ENCODE results near the gene ZFYVE26.

- PRO-cap = no peak
Measured at GRCh38 chr14:64723982-64724801, 20.0 kb downstream of the PLEKHG3 start.

DNA sequence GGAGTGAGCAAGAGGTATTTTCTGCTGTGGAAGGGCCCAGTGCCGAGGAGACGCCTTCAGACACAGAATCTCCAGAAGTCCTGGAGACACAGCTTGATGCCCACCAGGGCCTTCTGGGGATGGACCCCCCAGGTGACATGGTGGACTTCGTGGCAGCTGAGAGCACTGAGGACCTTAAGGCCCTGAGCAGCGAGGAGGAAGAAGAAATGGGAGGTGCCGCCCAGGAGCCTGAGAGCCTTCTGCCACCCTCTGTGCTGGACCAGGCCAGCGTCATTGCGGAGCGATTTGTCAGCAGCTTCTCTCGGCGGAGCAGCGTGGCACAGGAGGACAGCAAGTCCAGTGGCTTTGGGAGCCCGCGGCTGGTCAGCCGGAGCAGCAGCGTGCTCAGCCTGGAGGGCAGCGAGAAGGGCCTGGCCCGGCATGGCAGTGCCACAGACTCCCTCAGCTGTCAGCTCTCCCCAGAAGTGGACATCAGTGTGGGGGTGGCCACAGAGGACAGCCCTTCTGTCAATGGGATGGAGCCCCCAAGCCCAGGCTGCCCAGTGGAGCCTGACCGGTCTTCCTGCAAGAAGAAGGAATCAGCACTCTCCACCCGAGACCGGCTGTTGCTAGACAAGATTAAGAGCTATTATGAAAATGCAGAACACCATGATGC lies 37.0 kb downstream of the PLEKHG3 start:
- PRO-cap = no peak

DNA sequence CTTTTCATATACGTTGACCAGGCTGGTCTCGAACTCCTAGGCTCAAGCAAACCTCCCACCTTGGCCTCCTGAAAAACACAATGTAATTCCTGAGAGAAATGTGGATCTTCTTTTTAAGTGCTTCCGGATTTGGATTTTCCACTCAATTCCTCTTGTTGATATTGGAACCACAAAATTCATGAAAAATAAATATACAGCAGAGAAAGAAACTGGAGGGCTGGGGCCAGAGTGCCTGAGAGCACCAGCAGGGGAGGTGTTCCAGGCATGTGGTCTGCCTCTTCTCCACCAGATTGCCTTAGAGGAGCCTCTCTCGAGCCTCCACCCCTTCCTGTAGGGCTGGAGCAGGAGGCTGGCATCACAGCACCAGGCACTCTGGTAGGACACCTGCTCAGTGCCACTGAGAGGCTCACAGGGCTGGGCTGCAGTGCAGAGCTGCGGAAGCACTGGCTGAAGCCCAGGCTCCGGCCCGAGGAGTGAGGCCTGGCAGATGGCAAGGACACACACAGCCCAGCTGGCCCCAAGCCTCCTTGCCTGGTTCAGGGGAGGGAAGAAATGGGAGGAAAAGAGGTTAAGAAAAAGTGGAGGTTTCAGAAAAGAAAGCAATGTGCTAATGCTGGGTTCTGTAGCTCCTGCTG lies 24.1 kb downstream of the SPTB start:
- PRO-cap = no peak

DNA sequence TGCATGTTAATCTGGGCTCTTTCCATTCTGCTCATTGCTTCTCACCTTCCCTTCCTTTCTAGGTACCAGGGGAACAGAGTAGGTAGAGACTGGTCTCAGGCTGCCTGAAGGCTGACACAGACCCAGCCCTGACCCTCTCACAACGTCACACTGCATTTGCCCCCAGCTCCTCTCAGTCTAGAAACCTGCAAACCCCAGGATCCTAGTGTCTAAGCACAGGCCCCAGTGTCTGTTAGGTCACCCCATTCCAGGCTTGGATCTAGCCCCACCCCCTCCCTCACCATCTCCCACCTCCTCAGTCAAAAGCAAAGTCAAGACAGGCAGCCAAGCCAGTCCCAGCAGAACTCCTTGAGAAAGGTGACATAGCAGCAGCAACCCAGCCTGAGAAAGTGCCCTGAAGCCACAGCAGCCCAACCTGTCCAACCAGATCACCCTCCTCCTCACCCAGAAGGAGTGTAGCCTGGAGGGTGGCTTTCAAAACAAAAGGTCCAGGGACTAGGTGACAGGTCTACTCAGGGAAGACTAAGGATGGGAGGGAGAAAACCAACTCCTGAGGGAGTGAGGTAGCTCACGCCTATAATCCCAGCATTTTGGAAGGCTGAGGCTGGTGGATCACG lies 5.3 kb downstream of the RAB15 start:
- PRO-cap = no peak

DNA sequence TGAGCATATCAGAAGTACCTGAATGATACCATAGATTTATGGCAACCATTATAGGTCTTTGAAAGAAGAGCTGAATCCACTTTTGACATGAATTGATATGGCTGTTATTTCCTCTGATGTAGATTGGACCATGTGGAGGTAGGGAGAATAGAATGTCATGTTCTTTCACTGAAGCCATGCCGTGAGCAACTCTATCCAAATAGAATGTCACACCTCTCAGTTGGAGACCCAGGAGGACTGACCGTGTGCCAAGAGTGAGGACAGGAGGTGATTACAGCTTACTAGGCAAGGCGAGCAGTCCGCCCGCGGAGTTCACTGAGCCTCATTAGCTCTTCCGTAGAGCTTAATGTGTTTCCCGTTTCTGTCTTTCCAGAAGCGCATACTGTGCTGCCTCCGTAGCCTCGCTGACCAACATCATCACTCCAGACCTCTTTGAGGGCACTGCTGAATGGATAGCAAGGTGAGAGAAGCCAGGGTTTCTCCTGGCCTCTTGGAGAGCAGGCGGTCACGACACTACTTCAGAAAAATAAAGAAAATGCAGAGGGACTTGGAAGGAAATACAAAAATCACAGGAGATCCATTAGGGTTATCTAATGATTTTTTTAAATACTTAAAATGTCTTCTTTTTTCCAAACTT lies 45.7 kb downstream of the FNTB start:
- PRO-cap = no peak

- PRO-cap = no peak
Measured at GRCh38 chr14:65075614-65076444, 26.5 kb downstream of the MAX start.

DNA sequence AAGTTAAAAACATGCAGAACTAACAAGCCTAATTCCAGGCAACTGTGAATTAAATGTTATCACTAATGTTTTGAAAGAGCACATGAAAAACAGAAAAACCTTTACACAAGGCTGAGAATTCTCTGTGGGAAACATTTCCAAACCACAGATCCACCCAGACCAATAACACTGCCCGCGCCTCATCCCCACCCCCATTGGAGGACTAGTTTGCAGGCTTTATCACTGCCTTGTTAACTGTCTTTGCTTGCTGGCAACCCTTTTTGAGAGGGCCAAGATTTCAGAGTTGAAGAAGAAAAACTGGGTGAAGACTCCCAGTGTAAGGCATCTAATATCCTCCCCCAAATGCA lies 6.0 kb downstream of the MAX start:
- PRO-cap = no peak

GRCh38 chr14:65228491-65228815 lies 126.1 kb upstream of the MAX start:
- PRO-cap = no peak

DNA sequence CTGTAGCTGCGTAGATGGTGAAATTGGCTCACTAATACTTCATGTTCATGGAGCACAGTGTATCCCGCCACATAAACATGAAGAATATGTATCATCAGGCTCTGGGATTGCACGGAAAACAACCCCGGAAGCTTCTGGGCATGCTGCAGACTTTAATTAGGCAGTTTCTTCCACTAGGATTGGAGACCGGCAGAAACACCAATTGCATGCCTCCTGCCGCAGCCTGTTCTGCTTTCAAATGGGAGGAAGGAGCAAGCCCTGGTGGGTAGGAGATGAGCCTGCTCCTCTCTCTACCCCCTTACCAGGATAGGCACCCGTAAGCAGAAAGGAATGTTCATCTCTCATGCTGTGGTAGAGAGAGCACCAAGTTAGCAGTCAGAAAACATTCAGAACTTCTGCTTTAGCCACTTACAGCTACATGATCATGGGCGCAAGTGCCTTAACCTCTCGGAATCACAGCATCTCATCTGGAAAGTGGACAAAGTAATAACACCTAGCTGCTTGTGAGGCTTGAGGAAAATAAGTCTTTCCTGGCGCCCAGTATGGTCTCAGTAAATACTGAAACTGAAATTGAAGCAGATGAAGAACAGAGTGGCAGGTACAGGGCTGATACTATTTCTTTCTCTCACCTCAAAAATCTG lies 129.9 kb upstream of the FUT8 start:
- PRO-cap = no peak

DNA sequence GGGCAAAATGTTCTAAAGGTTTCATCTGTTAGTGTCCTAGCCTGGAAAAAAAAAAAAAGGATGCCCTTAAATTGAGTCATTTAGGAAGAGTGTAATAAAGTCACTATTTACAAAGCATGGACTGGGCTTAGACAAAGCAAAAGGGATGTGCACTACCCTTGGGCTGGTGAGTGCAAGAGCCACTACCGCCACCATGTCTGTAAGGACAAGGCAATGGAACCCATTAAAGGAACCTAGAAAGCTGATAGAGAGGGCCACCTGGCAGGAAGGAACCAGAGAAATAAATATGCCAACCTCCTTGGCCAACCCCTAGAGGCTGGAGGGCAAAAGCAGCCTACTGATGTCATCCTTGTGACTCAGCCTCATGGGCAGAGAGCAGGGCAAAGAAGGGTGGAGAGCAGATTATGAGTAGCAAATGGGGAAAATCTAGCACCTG lies 59.5 kb upstream of the FUT8 start:
- PRO-cap = no peak

DNA sequence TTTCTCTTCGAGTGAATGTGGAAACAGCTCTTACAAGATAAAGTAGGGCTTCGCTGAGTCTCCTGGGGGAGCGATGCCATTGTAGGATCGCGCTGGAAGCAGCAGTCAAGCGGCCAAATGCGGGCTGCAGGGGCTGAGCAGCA lies 519 bp upstream of the FUT8 start:
- PRO-cap = no peak

- PRO-cap = no peak
Measured at GRCh38 chr14:65629612-65630563, 217.4 kb downstream of the FUT8 start.

- PRO-cap = no peak
Measured at GRCh38 chr14:65846838-65847513, 434.4 kb downstream of the FUT8 start.

- PRO-cap = no peak
Measured at GRCh38 chr14:65962576-65962859, 523.7 kb upstream of the CCDC196 start.

- PRO-cap = unidirectional peak, minus-strand start at chr14:66013929
Measured at GRCh38 chr14:66013762-66014006, 472.5 kb upstream of the CCDC196 start.

GRCh38 chr14:66507080-66507732 lies 741 bp upstream of the GPHN start:
- PRO-cap = unidirectional peak, plus-strand start at chr14:66507438

DNA sequence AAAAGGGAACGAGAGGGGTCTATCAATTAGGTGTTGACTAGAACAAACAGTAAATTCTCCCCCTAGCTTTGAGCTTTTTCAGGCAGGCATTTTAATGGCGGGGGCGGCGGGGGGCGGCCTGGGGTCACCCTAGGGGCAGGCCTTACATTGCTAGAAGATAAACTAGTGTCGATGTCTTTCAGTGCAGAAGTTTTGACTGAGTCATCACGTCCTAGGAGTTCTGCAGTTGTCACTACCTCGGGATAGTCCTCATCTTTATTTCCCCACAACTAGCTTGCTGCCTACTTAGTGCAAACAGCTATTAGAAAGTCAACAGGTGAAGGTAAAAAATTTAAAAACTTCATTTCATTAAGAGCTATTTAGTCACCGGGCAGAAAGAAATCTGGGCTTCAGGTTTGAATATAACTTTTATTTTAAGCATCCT lies 1.6 kb downstream of the ATP6V1D start:
- PRO-cap = no peak

DNA sequence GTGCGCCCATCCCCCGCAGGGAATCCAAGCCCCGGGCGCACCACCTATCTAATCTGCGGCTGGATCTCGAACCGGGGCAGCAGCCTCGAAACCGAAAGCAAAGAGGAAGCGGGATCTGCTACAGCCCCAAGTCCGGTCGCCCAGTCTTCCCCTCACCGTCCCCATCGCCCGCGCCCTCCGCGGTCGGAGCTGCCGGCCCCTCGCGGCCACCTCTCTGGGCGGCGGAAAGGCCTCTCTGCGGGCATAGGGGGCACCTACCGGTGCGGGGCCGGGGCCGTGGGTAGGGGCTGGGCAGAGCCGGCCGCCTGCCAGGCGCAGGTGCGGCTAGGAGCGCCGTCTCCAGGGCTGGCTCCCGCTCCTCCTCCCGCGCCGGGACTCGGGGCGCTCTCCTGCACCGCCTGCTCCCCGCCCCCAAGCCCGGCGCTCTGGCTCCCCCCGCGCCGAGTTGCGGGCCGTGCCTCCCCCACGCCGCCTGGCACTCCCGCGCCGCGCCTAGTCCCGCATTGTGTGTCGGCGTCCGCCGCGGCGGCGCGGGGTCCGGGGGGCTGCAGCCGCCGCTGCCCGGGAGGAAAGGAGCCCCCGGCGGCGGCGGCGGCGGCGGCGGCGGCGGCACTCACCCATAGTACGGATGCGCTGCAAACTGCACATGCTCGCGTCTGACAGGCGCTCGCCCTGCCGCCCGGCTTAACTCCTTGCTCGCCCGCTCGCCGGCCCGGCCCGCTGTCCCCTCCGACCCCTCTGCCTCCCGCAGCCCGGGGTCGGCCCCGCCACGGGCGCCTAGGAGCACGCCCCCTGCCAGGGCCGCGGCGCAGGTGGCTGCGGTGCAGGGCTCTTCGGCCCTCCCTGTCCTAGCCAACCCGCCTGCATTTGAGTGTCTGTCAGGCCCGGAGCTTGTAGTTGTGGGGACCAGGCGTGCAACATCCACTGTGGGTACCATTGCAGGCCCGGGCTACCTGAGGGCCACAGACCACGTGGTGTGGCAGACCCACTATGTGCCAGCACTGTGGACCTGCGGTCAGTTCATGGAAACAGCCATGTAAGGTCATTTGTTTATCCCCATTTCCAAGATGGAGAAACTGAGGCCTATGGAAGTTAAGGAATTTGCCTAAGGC lies 17.9 kb upstream of the PLEKHH1 start:
- PRO-cap = unidirectional peak, plus-strand start at position 143 of the sequence

GRCh38 chr14:67738514-67739537 lies 37.1 kb downstream of the RDH12 start:
- PRO-cap = no peak

DNA sequence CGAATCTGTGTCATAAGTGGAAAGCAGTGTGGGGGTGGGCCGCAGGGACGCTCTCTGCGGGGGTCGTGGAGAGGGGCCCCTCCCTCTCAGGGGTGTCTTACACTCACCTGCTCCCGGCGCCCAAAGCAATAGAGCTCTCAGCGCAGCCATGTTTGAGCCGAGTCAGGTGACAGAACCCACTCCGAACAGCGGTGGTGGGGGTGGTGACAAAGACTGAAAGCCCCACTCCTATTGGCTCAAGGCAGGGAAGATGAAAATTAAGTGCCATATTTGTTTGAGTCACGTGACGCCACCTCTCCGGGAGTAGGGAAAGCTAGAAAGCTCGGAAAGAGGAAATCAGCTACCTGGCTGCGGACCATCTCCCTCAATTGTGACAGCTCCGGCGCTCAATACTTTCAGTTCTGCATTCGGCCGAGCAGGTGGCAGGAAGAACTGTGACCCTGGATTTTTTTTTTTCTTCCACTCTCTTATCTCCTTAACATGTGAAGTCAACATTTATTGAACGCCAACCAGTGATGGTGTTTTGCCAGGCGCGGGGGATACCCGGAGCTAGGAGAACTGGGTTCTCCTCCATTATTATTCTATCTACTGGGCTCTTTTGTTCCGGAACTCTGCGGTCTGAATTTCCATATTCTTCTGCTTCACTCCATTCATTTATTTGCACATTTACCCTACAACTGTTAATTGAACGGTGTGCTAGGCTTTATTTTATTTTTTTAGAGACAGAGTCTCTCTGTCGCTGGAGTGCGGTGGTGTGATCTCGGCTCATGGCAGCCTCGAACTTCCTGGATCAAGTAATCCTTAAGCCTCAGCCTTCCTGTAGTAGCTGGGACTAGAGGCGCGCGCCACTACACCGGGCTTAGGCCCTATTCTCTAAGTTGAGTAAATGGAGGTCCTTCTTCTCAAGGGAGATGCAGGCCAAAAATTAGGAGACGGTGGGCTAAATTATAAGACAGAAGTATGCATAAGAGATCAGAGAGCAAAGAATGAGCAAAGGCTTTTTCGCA lies at the start of gene ZFYVE26:
TSS of gene ZFYVE26 (minus strand) at position 164 of the 1,007 bp plus-strand sequence.
- PRO-cap = bidirectional peak, plus-strand start at position 277 of the sequence, minus-strand start at position 154 of the sequence

Data from SEM (cell line).